A172 (cell line): ENCODE results near the gene GPR33.

GRCh38 chr14:30612255-30612771, 9.8 kb upstream of the SCFD1 start:
- RAMPAGE, long total RNA = no peak

DNA sequence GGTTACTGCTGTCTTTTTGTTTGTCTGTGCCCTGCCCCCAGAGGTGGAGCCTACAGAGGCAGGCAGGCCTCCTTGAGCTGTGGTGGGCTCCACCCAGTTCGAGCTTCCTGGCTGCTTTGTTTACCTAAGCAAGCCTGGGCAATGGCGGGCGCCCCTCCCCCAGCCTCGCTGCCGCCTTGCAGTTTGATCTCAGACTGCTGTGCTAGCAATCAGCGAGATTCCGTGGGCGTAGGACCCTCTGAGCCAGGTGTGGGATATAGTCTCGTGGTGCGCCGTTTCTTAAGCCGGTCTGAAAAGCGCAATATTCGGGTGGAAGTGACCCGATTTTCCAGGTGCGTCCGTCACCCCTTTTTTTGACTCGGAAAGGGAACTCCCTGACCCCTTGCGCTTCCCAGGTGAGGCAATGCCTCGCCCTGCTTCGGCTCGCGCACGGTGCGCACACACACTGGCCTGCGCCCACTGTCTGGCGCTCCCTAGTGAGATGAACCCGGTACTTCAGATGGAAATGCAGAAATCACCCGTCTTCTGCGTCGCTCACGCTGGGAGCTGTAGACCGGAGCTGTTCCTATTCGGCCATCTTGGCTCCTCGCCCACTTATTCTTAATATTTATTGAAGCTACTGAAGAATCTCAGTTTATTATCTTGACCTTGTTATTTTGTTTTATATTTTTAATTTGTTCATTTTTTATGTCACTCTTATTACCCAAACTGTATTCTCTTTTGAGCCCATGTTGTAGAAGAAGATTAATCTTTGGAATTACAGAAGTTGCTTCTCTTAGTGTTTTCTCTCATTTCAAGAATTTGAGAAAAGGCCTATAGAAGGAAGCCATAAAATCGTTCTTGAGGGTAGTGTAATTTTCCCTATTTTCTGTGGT, 68.4 kb downstream of the SCFD1 start:
- RAMPAGE, long total RNA = no peak

DNA sequence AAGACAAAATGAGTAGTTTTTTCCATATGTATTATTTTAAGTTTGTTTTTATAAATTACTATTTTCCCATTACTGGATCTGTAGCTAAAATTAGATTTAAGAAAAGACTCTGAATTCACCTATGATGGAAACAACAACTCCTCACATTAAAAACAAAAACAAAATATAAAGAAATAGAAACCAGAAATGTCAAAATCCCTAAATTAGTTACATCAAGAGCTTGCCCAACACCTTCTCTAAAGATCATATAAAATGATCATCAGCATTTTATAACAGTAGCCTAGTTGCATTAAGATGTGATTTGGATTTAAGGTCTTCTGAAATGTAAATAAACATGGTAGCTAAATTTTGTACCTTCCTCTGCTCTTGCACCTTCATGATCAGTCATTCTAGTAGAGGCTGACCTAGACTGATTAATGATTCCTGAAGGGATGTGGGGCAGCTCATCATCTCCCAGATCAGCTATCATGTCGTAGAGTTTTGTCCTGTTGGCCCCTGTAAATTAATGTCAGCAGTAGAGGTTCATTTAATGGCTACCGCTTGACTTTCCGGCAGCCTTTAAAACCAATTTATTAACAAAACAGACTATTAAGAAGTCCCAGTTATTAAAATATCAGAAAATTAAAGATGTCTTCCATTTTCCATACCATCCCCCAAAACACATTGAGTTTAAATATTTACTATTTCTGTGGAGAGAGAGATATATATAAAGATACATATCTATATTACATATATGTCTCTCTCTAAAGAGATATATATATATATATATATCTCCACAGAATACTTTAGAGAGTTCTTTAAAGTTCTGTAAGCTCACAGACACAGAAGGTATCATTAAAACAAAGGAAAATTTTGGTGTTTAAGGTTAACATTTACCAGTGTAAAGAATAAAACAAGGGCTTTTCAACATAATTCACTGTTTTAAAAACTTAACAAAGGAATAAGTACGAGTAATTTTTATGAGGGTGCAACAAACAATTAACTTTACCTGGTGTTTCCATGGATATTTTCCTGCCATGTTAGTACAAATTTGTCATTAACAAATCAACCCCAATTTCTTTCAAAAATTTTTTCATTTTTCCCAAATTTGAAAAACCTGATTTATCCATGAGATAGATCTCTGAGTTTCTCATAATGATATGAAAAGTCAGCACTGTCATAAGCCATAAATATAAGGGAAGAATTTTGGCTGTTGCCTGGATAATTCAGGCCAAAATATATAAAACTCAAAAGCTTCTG, 44.7 kb downstream of the COCH start:
- RAMPAGE, long total RNA = no peak

GRCh38 chr14:30940623-30941438, 66.5 kb downstream of the COCH start:
- RAMPAGE, long total RNA = no peak

DNA sequence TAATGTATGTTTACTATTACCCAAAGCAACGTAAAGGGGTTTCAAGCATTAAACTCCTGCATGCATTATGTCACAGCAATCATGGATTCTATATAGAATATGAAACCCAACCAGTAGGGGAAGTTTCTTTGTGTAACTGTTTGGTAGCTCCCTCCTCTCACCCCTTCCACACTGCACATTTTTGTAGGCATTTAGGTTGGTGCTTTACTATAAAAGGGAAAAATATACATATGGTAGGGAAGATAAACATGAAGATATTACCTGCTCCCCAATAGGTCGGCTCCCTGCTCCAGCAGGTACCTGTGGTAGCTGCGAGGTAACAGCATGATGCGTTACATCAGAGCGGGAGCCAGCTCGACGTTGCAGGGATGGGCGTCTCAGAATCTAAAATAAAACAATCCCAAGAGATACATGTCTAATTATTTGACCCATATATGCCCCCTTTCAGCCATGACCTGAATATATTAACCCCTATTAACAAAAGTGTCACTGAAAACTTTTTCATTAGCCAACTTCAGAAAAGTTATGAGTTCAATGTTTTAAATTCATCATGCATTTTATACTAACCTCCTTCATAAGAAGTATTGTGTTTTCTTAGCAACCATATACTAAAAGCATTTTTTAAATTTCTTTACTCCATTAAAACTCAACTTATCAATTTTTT, 86.3 kb downstream of the HECTD1 start:
- RAMPAGE, long total RNA = no peak

DNA sequence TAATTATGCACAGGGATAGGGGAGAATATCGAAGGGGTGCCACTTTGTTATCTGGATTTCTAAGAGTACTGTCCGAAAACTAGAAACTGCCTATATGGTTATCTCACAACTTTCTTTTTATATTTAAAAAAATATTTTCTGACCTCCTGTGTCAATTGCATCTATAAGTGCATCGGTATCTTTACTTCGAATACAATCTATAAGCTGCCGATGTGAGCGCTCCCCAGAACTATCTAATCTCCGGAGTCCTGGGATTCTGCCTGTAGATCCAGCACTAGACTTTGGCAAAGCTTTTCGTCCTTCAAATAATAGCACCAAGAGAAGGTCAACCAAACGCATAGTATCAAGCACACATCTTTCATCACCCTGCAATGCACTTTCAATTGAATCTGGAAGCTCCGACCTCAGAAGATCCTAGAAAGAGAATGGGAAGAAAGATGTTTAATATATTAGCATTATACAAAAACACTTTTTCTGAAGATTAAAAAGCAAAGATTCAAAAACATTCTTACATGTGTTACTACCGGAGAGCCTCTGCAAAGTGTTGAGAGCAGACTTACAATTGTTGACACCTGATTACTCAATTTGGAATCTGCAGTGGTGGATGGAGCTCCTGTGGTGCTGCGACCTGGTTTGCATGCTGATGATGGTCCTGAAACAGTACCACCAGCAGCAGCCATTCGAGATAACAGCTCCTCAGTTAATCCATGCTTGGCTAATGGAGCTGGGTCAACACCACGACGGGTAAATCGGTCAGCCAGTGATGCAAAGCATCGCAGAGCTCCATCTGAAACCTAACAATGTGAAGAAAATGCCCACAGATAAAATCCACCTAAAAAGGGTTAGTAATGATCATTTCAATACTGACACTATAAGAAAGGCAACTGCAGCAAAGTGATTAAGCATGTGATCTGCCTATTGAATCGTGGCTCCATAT, 34.3 kb downstream of the HECTD1 start:
- RAMPAGE, long total RNA = no peak

DNA sequence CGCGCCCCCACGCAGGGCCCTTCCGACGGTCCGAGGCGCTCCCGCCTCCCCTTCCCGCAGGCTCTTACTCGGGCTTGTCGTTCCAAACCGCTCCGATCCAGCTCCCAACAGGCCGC, 412 bp downstream of the HECTD1 start:
- RAMPAGE, long total RNA = no peak

DNA sequence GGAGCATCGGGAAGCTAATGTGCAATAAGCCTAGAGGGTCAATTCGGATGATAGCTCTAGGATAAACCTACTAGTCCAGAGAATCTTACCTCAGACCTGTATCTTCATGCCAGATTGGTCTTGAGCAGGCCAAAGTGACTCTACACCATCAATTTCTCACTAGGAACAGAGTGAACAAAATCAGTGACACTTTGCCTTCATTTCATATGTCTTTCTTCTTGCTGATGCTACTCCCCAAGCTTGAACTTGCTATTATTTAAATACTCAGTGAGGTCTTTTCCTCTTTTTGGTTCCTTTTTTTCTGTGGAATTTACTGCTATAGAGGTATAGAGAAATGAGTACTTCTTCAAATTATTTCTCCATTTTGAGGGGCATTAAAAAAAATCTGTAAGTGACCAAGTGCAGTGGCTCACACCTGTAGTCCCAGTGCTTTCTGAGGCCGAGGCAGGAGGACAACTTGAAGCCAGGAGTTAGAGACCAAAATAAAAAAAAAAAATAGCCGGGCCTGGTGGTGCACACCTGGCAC, at the start of gene GPR33:
TSS of gene GPR33 (minus strand) at position 232 of the 526 bp plus-strand sequence.
- RAMPAGE, long total RNA = no peak

- RAMPAGE, long total RNA = no peak
Measured at GRCh38 chr14:31724628-31725040, 163.4 kb downstream of the NUBPL start.

DNA sequence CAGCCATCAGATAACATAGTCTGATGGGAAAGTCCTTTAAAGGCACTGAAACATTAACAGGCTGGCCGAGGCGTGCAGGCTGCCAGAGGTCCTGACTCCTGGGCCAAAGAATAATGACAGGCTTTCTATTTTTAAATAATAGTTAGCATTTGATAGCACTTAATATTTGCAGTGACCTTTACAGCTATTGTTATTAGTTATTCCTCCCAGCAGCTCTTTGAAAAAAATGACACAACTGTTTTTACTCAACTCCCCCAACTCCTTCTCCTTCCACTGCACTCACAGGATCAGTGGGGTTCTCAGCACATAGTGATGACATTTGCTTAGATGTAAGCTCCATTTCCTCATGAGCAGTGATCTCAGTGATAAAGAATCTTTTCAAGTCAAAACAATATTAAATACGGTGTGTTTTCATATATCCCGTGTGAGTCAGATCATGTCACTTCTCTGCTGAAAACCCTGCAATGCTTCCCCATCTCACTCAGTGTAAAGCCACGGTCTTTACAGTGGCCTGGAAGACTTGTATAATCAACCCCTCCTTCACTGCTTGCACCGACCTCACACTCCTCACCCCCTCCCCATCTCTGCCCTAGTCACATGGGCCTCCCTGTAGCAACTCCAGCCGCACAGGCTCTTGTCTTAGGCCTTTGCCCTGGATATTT, 149.9 kb upstream of the ARHGAP5 start:
- RAMPAGE, long total RNA = no peak

DNA sequence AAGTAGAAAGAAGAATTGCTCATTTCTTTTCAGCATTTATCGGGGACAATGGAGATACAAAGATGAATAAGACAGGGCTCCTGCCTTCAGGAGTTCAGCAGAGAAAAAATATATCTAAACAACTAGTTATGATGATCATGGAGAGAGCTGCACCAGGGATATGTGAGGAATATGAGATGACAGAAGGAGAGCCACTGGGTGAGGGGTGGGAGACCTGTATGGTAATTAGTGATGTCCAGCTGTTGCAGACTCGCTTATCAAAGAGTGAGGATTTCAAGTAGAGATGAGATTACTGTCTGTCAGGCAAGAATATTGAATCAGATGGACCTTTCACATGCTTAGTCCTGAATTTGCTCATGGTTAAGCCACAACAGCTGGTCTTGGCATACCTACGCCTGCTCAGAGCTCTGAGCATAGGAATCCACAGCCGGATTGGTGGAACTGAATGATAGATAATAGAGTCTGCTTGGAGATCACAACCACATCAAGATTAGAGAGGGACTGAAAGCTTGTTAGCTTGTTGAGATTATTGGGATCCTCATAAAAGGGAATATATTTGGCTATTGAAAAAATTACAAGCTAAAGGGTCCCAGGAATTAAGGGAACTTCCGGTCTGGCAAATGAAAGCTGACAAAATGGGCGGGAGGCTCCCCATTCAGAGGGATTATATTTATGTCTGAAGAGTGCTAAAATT, 115.2 kb upstream of the ARHGAP5 start:
- RAMPAGE, long total RNA = no peak

DNA sequence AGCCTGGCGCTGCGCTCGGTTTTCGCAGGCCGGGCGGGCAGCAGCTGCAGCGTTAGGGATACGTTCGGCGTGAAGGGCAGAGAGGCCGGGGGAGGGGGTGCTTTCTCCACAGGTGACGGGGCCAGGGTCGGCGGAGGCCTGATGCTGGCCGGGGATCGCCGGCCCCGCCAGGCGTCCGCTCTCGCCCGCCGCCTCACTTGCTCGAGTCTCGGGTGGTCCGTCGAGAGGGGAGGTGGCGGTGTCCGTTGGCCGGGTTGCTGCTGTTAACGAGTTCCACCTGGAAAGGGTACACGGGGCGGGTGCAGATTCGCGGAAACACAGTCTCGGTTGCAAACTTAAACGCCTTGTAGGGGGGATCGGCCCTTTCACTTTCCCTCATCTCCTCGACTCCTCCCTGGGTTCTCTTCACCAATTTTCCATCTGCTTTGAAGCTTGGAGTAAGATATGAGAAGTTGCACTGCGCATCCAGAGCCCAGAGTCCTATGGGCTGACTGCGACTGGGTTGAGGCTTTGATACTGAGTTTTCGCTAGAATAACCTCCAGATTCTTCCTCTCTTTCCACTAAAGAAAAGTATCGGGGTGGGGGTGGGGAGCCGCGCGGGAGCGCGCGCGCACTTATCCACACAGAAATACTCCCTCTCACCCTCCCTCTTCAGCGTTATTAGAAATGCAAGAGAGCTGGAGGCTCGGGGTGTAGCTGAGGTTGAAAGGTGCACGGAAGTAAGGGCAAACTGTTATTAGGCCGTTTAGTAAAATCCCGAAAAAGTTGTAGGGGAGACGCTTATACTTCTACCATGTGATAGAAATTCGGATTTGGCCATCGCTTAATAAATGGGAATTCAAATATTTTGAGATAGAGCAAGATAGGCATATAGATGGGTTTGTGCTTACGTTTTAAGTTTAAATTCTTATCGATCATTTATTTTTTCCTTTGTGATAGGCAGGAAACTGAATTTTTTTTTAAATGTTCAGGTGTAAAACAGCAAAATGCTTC, 770 bp downstream of the ARHGAP5 start:
- RAMPAGE, long total RNA = no peak

GRCh38 chr14:32098543-32099222, 21.6 kb downstream of the ARHGAP5 start:
- RAMPAGE, long total RNA = no peak

DNA sequence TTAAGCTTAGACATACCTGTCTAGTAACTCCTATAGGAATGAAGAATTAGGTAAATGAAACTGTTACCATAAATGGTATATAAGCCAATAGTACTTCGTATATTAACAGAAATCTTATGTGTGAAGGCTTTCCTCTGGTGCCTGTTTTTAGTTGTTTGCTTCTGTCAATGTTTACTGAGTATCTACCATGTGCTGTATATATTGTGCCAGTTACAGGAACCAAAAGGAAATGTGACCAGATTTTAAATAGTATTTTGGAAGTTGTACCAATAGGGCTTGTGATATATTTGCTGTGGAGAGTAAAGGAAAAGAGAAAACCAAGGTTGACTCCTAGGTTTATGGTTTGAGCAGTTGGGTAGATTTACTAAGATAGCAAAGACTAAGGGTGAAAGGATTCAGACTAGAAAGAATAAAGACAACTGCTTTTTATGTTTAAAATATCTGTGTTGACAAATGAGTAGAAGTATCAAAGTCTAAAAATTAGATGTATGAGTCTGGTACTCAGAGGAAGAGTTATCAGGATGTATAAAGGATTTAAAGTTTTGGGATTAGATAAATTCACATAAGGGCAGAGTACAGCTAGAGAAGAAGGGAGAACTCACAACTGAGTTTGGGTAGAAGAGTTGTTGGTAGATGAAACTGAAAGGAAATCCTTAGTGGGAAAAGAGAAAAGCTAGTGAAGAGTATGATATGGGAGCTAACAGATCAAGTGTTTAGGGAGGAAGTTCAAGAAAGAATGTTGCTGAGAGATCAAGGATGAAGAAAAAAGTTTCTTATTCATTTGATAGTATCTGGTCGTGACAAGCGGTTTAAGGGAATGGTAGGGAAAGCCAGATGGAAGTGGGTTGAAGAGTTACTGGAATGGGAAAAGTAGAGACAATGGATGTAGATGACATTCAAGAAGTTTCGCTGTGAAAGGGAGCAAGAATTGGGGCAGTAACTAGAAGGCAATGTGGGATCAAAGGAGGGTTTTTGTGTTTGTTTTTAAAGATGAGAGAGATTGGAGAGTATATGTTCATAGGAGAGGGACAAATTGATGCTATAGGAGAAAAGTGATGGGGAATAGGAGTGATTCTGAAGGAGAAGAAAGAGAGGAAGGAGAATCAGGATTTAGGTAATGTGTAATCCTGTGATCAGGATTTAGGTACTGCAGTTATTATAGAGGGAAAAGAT, 30.6 kb downstream of the ARHGAP5 start:
- RAMPAGE, long total RNA = no peak

GRCh38 chr14:32155652-32156586, 78.8 kb downstream of the ARHGAP5 start:
- RAMPAGE, long total RNA = no peak

GRCh38 chr14:32202796-32203862, 126.0 kb upstream of the AKAP6 start:
- RAMPAGE, long total RNA = no peak

GRCh38 chr14:32940103-32940442, 1.4 kb downstream of the NPAS3 start:
- RAMPAGE, long total RNA = no peak

GRCh38 chr14:33676094-33676473, 274.8 kb downstream of the EGLN3 start:
- RAMPAGE, long total RNA = no peak

GRCh38 chr14:34019578-34020076, 68.8 kb upstream of the EGLN3 start:
- RAMPAGE, long total RNA = no peak

DNA sequence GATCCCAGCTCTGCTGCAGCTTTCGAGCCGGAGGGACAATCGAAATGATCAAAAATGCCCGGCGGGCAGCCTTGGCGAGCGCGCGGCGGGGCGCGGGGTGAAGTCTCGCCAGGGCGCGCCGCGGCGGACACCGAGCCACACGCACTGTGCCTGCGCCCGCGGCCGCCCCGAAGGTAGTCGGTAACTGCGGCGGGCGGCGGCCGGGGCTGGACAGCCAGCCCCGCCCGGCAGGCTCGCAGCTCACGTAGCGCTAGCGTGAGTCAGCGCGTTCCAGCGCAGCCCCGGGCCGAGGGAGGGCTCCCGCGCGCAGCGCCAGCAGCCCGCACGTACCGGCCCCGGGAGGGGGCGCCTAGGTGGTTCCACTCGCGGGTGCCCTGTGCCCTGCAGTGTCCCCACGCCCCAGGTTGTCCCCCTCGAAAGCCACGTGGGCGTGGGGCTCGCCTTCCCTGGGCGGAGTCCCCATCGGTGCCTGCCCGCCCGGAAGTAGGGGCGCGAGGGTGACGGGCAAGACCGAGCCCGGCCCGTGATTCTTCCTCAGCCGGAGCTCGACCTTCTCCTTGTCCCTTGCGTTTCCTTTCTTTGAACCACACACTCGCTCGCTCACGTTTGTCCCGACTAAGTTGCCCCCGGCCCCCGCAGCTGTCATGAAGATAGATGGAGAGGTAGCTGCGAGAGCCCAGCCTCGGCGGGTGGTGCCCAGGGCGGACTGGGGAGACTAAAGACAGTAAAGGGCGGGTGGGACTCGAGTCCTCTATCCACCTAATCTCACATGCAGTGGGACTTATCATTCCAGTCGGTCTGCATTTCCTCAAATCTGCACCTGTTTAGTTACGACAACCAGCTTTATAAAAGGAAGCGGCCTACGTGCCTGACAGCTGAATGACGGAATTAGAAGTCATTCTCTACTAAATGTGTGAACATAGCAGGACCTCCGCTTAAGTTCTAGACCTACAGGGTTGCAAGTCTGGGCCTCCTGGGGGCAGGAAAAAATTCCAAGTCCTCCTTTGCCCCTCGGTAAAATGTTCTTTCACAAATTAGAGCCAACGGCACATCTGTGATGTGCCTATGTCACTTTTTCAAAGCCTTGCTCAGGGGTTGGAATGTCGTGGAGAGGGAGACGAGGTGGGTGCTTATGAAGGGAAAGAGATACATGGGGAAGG, 109.6 kb upstream of the EGLN3 start:
- RAMPAGE, long total RNA = no peak